SJCRH30 (cell line): ENCODE results near the genes C16orf78, NKD1 and NOD2.

GRCh38 chr16:48558083-48558607 is 51.8 kb downstream of the N4BP1 start:
- RAMPAGE, long total RNA: no peak

GRCh38 chr16:48621655-48622014 is 11.7 kb upstream of the N4BP1 start:
- RAMPAGE, long total RNA: no peak

DNA sequence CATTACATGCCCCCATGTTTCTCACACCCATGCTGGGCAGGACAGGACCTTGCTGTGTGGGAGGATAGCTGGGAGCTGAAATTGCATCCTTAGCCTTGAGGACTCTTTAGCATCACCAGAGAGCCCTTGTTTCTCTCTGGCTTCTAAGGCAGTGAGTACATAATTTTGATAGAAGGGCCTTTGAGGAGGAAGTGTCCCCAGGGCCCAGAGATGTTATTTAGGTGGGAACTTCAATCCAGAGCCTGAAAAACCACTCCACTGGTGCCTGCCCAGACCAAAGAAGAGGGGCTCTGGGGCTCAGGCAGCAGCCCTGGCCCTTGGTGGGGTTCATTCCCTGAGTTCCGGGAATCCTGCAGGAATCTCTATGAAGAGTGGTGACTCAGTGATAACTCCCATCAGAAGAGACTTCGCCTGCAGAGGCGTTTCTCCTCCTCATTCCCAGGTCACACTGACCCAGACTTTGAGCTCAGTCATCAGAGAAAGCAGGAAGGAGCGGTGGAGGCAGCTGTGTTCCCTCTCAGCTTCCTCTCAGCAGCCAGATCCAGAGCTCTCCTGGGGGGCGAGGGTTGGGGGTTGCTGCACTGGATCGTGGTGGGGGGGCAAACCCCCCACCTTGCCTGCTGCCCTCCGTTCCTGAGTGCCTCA is 271.4 kb downstream of the CBLN1 start:
- RAMPAGE, long total RNA: no peak

DNA sequence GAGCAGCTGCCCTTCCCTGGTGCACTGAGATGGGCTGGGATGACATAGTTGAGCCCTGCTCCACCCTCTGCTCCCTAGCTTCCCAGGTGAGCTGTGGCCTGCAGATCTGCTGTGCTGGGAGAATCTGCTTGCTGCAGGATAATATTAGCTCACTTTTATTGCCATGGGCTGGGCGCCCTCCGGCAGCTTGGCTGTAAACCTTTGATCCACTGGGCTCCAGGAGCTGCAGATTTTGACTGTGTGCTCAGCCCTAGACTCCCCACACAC is 101.8 kb downstream of the CBLN1 start:
- RAMPAGE, long total RNA: no peak

GRCh38 chr16:49373734-49373983 is at the start of gene C16orf78:
TSS of gene C16orf78 (plus strand) at chr16:49373804.
- RAMPAGE, long total RNA: no peak

DNA sequence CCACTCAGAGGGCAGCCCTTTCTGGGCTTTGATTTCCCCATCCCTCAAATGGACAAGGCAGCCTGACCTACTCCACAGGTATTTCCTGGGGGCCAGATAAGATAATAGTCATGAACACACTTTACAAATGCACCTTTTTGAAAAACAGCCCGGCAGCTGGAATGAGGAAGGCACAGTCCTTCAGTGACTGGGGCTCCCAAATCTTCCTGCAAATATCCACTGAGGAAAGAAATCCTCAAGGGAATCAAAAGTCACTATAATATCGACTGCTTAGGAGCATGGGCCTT is 61.6 kb downstream of the C16orf78 start:
- RAMPAGE, long total RNA: no peak

- RAMPAGE, long total RNA: no peak
Observed at GRCh38 chr16:49485719-49486089, 112.1 kb downstream of the C16orf78 start.

- RAMPAGE, long total RNA: no peak
Observed at GRCh38 chr16:49700286-49700443, 155.7 kb downstream of the ZNF423 start.

- RAMPAGE, long total RNA: no peak
Observed at GRCh38 chr16:49854979-49855990, 627 bp downstream of the ZNF423 start.

DNA sequence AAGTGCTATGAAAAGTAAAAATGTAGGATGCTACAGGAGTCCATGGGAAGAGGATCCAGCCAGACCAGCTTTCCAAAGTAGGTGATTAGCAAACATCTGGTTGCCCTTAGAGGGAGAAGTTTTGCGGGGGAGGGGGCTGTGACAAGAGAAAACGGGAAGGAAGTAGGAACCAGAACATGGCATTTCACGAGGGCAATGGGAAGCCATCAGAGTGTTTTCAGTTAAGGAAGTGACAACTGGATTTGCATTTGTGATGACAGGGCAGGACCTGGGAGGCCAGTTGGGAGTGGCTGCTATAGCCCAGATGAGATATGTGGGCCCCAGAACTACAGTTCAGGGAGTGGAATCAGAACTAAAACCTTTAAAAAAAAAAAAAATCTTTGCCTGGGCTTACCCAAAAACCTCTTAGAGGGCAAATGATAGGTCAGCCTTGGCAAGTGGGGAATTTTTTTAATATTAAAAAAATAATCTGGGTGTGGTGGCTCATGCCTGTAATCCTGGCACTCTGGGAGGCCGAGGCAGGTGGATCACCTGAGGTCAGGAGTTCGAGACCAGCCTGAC is 14.2 kb downstream of the CNEP1R1 start:
- RAMPAGE, long total RNA: no peak

DNA sequence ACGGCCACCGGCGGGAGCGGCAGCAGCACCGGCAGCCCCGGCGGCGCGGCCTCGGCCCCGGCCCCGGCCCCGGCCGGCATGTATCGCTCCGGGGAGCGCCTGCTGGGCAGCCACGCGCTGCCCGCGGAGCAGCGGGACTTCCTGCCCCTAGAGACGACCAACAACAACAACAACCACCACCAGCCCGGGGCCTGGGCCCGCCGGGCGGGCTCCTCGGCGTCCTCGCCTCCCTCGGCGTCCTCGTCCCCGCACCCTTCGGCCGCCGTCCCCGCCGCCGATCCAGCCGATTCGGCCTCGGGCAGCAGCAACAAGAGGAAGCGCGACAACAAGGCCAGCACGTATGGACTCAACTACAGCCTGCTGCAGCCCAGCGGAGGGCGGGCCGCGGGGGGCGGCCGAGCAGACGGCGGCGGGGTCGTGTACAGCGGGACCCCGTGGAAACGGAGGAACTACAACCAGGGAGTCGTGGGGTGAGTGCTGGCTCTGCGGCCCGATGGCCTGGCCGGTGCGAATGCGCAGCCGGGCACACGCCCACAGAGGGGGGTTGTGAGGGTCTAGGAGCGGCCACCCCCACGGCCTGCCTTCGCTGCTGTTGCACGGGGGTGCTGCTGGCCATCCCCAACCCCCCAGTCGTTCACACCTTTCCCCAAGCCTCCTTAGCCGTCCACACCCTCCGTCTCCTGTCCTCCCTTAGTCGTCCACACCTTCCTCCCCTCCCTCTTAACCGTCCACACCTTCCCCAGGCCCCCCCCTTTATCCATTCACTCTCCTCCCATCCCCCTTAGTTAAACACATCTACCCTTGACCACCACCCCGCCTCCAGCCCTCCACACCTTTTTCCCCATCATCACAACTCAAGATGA is 915 bp downstream of the TENT4B start:
- RAMPAGE, long total RNA: no peak

- RAMPAGE, long total RNA: no peak
Observed at GRCh38 chr16:50244186-50244843, 22.0 kb upstream of the ADCY7 start.

DNA sequence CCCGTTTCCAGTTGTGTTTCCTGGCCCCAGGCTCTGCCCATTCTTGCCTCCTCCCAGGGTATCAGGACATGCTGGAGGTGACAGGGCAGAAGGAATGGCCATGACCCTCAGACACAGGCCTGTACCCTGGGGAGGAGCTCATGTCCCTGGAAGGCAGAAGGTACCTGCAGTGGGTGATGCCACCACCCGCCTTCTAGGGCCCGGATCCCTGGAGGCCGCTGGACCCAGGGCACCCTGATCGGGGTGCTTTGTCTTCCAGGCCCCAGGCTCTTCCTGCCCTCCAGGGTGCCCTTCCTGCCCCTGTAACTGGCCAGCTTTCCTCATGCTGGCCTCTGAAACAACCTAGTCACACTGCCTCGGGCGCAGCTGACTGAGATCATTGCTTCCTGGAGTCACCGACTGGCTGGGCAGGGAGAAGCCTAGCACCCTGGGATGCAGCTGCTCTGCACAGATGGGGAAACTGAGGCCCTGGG is 5.7 kb downstream of the ADCY7 start:
- RAMPAGE, long total RNA: no peak

DNA sequence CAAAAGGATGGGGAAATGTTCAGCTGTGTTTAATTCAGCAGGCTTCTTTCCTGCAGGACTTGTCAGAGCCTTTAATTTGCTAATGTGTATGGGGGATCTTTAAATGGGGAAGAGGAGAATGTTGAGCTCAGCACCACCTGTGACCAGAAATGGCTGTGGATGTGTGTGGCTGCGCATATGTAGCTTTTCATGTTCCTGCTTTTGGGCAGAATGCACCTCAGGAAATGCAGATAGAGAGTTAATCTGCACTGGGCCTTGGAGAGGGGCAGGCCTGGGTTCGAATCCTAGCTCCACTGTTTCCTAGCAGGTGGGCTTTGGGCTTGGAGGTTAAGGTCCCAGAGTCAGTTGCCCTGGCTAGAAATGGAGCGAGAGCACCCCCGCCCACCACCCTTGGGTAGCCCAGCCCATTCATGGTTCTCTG is 9.2 kb downstream of the ADCY7 start:
- RAMPAGE, long total RNA: no peak

DNA sequence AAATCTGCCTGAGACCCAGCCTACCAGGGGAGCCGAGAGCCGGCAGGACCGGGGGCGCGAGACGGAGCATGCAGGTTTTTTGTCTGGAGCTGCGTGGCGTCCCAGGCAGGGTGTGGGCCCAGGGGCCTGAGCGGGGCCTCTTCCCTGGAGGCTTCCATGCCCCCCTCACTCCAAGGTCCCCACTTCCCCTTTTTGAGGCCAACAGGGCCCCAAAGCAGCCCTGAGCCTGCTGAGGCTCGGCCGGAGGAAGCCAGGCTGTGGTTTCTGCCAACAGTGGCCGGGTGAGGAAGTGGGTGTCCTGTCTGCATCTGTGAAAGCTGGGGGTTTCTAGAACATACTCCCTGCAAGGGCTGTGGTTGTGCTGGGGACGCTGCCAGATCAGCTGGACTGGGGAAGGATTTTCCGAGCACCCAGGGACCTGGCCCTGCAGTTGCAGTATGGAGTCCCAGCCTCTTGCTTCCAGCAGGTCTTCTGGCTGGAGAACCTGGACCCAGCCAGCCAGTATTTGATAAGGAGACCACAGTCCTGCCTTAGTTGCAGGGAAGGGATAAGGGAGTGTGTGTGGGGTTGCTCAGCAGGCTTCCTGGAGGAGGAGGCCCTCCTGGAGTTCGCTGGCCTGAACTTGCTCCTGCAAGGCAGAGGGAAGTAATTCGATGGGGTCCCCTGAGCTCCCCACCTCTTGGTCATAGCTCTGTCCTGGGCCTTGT is 15.7 kb downstream of the ADCY7 start:
- RAMPAGE, long total RNA: no peak

DNA sequence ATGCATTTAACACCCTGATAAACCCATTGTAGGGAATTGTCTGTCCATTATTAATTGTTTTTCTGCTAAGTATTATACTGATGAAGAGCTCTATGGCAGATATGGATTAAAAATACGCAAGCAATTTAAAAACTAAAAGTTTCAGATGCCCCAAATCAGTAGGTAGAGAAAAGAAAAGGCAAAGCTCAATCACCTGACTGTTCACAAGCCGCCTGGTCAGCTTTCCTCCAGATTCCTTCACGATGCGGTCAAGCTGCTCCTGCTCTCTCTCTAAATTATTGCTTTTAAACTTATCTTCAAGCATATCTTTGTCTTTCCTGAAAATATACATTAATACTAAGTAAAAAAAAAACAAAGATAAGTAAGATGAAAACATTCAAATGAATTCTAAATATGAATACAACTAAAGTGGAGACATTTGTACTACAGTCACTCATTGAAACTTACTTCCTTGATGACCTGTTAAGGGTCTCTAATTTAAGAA is 35.4 kb downstream of the BRD7 start:
- RAMPAGE, long total RNA: no peak

DNA sequence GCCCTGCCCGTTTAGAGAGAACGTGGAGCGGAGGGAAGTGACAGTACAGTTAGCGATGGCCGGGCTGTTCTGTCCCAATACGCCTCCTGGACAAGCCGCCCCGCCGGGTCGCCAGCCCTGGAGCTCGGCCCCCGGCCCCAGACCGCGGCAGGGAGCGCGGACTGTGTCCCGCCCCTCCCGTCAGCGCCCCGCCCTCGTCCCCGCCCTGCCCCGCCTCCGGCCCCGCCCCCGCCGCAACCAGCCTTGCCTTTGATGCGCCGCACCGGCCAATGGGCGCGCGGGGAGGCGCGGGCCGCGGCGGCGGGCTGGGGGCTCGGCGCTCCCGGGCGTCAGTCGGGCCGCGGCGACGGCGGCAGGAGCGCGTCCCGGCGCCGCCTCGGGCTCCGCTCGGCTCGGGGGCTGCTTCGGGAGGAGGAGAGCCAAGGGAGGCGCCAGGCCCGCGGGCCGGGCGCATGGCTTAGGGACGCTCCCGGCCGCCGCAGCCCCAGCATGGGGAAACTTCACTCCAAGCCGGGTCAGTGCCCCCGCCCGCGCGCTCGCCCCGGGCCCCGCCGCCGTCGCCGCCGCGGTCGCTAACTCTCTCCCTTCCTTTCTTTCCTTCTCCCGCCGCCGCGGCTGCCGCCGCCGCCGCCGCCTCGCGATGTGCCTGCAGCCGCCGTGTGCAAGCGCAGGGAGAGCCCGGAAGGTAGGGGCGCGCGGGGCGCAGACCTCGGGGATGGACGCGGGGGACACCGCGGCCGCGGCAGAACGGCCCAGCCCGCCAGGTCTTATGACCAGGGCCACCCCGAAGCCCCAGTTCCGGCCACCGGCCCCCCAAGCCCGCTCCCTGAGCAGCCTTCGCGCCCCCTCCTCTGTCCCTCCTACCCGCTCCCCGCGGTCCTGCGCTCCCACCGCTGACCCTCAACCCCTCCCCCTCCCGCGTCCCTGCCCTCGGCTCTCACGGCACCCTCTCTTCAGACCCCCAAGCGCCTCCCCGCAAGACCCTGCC is at the start of gene NKD1:
NKD1 (plus strand) TSS at position 332 of the 988 bp plus-strand sequence.
- RAMPAGE, long total RNA: no peak

- RAMPAGE, long total RNA: no peak
Observed at GRCh38 chr16:50683594-50684389, 2.7 kb upstream of the SNX20 start.

- RAMPAGE, long total RNA: no peak
Observed at GRCh38 chr16:50693029-50693684, at the start of gene NOD2. TSS of gene NOD2 (plus strand) at chr16:50693606.

- RAMPAGE, long total RNA: no peak
Observed at GRCh38 chr16:50718977-50719632, 22.8 kb upstream of the CYLD start.